Mucosa of descending colon (tissue), 1 donor: ENCODE results near the gene SYT8.

GRCh38 chr11:1748941-1749598, 1.3 kb downstream of the IFITM10 start:
- PRO-cap: unidirectional peak, minus-strand start at chr11:1749096

- PRO-cap: no peak
Measured at GRCh38 chr11:1749599-1750387, 602 bp downstream of the IFITM10 start.

DNA sequence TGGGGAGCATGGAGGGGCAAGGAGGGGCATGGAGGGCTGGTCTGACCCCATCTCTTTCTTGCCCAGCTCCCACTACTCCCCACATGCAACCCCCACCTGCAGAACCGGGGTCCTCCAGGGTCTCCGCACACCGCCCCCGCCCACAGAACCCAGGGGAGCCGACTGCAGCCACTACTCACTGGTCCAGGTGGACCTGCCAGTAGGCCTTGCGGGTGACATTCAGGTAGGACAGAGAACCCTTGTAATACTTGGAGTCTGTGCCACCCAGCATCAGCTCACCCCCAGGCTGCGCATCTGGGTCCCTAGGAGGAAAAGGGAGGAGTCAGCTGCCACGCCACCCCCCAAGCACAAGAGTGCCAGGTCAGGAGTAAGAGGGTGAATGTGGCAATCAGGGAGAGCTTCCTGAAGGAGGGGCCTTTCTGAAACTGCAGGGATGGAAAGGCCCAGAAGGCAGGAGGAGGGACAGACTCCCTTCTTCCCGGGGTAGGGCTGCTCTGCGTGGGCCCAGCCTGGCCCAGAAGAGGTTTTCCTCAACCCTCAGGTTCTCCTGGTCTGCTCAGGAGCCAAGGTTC, 4.4 kb upstream of the IFITM10 start:
- PRO-cap: no peak

DNA sequence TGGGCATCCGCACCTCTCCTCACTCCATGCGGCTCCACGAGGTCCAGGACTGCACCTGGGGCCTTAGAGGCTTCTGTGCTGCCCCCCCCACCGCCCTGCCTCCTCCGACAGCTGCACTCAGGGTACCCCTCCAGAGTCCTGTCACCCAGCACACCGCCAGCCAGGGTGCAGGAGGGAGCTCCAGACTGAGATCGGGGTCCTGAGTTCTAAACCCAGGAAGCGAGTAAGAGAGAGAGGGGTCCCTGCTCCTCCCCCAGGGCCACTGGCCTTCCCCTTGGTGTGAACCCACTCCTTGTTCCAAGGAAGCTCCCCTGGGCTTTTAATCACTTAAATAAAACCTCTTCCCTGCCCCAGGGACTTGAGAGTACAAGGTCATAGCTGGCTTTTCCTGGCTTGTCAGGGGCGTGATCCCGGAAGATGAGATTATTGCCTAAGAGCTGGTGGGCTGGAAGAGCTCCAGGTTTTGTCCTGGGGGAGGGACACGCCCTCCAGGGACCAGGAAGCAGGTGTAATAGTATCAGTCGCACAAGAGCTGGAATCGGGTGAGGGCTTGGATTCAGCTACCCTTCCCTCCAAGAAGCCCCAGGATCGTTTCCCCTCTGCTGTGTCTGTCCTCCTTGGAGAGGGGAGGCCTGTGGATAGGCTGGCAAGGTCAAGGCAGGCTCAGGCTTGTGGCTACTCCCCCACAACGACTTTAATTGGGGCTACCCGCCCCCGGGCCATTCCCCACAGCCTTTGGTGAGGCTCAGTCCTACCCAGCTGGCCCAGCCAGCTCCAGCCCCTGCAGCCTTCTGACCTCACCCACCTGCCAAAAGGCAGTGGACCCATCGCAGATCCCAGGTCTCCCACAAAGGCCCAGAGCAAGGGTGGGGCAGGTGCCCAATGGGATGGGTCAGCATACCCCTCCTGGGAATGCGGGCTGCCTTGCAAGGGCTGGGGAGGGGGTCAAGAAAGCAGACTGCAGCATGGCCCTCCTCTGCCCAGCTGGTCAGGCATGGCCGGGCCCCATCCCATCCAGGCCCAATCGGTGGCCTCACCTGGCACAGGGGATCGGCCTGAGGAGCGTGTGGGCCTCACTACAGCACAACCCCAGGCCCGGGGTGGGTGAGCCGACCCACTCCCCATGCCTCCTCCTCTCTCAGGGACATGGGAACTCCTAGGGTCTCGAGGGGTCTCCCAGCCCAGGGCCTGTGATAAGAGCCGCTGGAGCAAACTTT, 1.2 kb downstream of the CTSD start:
- PRO-cap: bidirectional peak, plus-strand start at position 520 of the sequence, minus-strand start at position 398 of the sequence

GRCh38 chr11:1781822-1782538, 18.3 kb upstream of the CTSD start:
- PRO-cap: no peak

DNA sequence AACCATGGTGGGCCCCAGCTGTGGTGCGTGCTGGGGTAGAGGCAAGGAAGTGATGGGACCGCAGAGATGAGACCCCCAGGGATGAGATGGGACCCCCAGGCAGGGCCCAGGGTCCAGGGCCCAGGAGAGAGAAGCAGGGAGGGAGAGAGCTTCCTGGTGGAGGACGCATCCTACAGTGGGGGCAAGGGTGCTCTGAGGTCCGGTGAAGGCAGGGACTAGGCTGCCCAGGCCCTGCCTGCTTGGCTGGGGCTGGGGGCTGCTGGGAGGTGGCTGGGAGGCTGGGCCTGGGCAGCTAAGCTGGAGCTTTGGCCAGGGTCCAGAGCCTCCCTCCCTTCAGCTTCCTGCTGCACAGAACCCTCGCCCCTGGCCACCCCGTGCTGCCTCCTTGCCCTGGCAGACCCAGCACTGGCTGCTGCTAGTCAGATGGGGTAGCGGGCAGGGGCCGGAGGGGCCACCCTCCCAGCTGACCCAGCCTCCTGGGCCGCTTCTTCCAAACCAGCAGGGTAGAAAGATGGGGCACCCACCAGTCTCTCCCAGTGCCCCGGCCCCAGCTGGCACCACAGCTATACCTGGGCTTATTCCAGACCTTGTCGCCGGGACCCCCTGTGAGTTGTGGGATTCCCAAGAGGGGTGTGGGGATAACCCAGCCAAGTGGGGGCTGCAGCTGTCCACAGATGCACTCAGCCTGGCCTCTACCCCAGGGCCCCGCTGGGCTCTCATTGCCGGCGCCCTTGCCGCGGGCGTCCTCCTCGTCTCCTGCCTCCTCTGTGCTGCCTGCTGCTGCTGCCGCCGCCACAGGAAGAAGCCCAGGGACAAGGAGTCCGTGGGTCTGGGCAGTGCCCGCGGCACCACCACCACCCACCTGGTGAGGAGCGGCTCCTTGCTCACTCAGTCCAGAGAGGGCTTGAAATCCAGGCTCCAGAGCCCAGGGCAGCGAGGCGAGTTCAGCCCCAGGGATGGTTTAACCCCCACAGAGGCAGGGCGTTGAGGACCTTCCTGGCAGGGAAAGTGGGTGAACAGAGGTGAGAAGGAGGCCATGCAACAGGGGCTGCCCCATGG, at the start of gene SYT8:
SYT8 (plus strand) TSS at position 396 of the 1,059 bp plus-strand sequence.
- PRO-cap: no peak

- PRO-cap: no peak
Measured at GRCh38 chr11:1855719-1856309, 2.9 kb downstream of the LSP1 start.

- PRO-cap: no peak
Measured at GRCh38 chr11:1869315-1869848, 16.5 kb downstream of the LSP1 start.

DNA sequence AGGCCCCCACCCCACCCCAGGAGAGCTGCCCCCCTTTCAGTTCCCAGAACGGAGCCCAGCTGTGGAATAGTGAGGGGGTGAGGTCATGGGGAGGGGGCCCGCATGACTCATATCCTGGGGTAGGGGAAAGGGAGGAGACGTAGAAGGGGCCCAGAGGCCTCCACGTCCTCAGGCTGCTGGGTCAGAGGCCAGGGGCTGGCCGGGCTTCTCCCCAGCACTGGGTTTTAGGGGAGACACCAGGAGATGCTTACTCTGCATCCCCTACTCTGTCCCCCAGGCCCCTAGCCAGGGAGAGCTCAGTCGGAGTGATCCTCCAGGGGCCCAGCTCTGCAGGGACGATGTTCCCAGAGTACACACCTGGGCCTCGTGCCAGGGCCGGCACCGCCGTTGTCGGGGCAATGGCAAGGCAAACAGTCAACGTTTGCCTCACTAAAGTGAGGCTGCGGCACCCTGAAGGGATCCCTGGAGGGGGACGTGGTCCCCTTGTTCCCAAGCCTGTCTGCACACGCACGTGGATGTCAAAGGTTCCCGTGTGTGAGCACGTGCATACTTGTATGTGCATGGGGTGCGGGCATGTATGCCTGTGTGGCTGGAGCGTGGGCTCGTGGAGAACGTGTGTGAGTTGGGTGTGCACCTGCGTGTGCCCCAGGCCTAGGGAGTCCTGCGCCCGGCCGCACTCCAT, 14.4 kb downstream of the PRR33 start:
- PRO-cap: no peak

- PRO-cap: no peak
Measured at GRCh38 chr11:1893290-1894208, 1.9 kb upstream of the PRR33 start.

- PRO-cap: no peak
Measured at GRCh38 chr11:1896828-1897495, 5.3 kb upstream of the PRR33 start.

DNA sequence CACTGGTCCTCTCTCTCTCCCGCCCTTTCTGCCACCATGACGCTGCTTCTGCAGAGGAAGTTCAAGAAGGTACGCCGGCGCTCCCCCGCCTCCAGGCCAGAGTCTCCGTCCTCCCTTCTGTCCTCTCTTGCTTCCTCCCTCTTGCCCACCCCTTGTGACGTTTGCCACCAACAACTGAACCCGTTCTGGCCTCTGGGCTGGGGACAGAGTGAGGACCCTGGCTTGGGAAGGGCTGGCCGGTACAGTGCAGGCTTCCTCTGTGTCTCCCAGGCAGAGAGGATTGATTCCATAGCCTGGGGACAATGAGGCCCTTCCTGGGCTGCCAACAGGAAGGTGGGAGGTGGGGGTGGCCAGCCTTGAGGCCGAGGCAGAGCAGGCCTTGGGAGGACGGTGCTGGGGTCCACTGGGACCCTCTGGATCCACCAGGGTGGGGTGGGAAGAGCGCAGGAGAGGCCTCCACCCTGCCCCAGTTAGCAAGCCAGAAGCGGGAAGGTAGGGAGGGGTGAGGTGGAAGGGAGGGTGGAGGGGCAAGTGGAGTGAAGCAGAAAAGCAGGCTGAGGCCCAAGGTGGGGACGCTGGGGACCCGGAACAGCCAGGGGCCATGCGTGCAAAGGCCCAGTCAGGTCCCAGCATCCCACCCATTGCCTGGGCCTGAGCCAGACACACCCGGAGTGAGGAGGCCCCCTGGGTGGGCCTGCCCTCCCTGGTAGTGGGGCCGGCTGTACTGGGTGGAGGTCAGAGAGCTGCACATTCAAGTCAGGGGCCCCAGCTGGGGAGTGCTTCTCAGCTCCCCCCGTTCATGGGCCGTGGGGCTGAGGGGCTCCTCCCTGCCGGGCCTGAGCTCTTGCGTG, 7.4 kb downstream of the TNNT3 start:
- PRO-cap: no peak

- PRO-cap: no peak
Measured at GRCh38 chr11:1966505-1966899, 19.4 kb downstream of the MRPL23 start.

DNA sequence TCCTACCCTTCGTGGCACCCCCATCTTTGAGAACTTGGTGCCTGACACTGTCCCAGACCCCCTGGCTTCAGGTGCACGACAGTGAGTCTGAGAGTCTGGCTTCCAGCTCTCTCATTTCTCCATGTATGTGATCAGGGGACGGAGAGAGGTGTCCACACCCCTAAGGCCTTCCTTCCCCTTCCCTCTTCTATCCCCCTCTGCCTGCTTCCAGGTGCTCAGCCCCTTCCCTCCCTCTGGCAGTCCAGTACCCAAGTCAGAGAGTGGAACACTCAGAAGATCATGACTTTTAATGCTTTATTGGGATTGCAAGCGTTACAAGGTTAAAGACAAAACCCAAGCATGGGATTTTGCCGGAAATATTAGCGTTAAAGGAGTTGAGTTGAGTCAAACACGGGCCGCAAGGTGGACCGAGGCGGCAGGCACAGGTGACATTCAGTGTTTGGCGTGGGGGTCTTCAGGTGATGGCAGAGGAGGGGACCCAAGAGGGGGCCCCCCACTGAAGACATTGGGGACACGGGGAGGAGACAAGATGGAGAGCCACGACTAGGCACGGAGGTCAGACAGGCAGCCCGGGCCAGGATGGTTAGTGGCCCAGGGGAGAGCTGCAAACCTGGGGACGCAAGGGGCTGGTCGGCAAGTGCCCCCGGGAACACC, 10.2 kb downstream of the IGF2 start:
- PRO-cap: no peak

GRCh38 chr11:2131516-2132433, 7.4 kb downstream of the IGF2 start:
- PRO-cap: no peak

DNA sequence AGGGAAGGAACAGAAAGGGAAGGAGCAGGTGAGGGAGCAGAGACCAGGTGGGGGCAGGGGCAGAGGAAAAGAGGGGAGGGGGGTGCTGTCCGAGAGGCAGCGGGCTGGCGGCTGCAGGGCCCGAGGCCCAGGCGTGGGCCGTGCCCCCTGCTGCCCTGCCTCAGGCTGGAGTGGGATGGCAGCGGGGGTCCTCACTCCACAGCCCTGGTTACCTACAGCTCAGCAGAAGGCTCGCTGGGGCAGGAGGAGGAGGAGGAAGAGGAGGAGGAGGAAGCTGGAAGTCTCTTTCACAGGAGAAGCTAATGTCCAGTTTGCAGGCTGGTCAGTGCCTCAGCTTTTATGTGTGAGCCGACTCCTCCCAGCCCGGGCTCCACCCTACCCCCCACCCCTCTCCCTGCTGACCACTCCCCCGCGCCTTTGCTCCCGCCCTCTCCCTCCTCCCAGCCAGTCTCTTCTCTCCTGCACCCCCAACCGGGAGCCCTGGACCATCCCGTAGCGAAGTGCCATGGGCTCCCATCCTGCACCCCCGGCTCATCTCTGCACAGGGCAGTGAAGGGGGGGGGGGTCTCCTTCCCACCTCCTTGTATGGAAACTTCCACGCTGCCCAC, 2.1 kb downstream of the IGF2 start:
- PRO-cap: no peak

- PRO-cap: no peak
Measured at GRCh38 chr11:2294711-2295065, 7.0 kb downstream of the C11orf21 start.

- PRO-cap: no peak
Measured at GRCh38 chr11:2381976-2382664, 5.0 kb downstream of the CD81 start.

- PRO-cap: bidirectional peak, plus-strand start at chr11:2527082, minus-strand start at chr11:2527089; bidirectional peak, plus-strand start at chr11:2527220, minus-strand start at chr11:2527139
Measured at GRCh38 chr11:2526865-2527326, 82.1 kb downstream of the KCNQ1 start.

- PRO-cap: no peak
Measured at GRCh38 chr11:2533623-2534222, 88.9 kb downstream of the KCNQ1 start.